Fallopian tube (tissue), 1 donor: ENCODE results near the gene KCNH1.

DNA sequence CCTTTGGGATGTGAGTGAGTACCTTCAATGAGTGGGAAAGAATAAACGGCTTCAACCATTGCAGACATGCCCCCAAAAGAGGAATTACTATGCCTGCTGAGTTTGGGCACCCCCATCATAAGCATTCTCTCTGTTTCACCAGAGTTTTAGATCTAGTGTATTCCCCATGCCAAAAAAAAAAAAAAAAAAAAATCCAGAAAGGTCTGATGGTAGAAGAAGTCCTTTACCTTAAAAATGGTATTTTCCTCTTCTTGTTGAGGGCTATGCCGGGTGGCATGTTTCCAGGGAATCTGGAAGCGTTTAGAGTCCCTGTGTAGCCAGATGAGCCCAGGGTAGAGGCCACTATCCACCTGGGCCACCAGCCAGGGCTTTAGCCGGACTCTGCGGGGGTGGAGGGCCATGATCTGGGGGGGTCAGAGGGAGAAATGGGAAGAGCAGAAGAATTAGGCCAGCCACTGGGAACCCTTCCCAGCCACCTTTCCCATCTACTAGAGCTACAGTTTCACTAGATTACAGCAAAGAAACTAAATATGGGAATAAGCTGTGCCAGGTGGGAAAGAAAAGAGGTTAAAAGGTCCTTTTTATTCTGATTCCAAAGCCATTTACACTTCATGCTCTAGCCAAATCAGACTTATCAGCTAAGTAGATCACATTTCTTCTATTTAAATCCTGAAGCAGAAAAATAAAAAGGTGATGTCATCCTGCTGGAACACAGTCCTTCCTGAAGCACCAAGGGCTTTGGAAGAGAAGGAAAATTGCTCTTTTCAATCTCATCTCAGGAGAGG, 4.7 kb downstream of the IRF6 start:
- PRO-cap: no peak

- PRO-cap: no peak
Observed at GRCh38 chr1:209873366-209874043, 45.7 kb downstream of the UTP25 start.

DNA sequence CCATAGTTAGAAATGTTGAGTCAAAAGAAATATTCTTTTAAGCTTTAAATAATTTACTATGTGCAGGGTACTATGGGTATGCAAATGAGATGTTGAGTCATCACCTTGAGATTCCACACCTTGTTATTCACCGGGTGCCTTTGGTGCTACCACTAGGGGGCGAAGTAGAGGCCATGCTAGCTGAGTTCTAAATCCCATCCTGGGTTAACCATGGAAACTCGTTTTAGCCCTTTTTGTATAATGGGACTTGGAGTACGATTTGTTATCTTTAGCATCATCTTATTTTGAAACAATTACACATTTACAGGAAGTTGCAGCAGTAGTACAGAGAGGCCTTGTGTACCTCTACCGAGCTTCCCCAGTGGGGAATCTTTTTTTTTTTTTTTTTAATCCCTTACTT, 45.7 kb downstream of the HHAT start:
- PRO-cap: no peak

DNA sequence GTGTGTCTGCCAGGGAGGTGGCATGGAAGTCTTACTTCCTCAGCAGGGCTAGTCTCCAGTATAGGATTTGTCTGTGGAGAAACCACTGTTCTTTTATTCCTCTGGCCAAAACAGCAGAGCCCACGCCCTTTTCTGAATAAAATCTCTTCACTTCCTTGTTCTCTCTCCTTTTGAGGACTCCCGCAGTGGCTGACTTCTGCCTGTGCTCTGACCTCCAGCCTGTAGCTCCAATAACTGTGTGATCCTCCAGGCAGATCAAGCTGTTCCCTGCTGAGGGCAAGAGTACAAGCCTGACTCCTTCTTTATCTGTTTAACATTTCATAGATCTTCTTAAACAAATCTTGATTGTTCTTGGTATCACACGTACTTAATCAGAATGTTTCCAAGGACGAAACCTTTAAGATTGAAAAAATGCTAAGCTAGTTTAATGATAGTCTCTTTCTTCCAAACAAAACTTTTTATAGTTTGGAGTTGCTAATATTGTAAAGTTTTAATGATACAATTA, 90.7 kb downstream of the HHAT start:
- PRO-cap: no peak

- PRO-cap: no peak
Observed at GRCh38 chr1:210505882-210506102, 177.1 kb downstream of the HHAT start.

- PRO-cap: no peak
Observed at GRCh38 chr1:211133193-211134578, at the start of gene KCNH1. KCNH1 (minus strand) TSS chr1:211134148.

DNA sequence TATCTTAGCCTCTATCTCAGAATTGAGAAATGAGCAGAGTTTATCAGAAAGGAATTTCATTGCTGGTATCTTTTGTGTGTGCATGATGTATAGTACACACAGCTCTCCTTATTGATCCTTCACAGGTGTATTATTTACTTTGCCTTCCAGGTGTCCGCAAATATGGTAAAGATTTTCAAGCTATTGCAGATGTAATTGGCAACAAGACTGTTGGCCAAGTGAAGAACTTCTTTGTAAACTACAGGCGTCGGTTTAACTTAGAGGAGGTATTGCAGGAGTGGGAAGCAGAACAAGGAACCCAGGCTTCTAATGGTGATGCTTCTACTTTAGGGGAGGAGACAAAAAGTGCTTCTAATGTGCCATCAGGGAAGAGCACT, 14.1 kb upstream of the TRAF5 start:
- PRO-cap: no peak

GRCh38 chr1:211382491-211383632, 56.2 kb downstream of the TRAF5 start:
- PRO-cap: bidirectional peak, plus-strand start at chr1:211382813, minus-strand start at chr1:211382641

DNA sequence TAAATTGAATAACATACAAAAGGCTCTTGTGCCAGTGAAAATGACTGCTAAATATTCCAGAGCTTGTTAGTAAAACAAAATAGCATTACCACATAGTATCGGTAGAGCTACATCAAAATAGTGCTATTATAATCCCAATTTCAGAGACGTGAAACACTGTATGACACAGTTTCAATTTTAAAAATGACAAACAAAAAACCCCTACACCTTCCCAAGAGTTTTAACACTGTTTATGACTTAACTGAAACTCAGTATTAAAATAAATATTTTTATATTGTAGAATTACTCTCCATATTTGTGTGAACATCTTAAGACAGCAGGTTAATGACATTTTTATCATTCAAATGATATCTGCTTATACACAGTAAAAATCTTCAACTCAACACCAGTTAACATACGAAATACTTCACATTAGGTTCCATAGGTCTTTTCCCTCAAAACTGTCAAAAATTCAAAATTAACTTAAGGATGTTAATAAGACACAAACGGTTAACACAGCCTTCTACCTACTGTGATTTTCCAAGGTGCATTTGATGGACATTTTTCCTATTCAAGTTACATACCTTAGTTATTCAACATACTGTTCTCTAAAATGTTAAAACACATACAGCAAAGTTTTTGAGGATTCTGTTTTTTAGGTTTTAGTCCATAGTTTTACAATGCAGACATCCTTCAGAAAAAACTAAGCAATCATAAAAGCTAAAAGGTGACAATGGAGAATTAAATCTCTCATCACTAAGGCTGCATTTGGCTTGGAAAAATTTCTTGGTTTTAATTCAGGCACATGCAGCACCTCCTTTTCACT, 6.7 kb downstream of the SLC30A1 start:
- PRO-cap: no peak

DNA sequence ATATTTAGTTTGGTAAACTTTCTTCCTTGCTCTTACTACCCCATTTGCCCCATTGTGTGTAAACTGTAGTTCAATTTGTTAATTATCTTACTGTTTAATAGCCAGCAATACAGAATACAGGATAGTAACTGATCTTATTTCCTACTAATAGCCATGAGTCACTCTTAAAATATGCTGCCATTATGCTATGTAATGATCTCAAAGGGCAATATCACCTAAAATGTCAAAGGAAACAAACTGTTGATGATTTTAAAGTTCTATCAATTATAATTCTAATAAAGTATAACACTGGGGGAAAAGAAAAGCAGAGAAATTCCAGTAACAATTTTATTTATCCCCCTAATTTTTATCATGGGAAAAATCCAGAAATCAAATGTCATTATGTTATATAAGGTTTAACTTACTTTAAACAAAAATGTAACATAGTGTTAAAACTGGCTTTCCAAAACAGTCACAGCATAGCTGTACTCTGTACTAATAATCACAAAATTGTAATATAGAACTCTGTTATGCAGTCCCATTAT, 4.2 kb downstream of the SLC30A1 start:
- PRO-cap: no peak

- PRO-cap: no peak
Observed at GRCh38 chr1:211577151-211577696, 1.7 kb downstream of the SLC30A1 start.

DNA sequence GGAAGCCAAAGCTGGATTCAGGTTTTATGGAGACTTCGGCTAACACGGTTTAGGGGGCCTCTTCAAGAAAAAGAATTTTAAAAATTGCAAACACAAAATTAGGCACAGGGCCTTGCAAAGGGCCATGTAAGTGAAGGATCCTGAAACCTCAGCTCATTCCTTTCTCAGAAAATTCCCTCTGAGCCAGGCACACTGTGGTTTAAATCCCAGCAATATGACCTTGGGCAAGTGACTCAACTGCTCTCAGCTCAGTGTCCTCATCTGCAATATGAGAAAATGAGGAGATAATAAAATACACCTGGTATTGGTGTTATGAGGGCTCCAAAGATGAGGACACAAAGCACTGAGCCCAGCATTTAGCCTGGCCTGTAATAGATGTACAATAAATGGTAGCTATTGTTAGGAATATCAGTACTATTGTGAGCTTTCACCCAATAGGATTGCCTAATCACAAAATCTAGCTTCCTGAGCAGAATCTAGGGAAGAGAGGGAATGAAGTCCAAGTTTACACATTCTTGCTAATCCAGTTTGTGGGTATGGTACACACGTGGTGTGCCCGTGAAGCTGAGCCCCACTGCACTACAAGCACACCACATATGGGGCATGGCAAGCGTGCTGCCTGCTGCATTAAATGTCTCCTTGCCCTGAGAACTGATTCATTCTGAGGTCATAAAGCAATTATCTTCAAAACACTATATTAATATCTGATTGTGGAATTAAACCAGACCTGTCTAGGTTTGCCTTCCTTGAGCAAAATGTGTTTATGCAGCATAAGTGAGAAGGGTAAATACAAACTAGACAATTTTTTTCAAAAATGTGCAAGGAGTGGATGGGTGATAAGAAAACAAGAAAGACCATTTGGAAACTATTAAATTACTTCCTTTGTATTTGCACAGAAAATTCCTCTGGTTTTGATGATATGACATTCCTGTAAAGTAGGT, 24.3 kb upstream of the SLC30A1 start:
- PRO-cap: no peak

DNA sequence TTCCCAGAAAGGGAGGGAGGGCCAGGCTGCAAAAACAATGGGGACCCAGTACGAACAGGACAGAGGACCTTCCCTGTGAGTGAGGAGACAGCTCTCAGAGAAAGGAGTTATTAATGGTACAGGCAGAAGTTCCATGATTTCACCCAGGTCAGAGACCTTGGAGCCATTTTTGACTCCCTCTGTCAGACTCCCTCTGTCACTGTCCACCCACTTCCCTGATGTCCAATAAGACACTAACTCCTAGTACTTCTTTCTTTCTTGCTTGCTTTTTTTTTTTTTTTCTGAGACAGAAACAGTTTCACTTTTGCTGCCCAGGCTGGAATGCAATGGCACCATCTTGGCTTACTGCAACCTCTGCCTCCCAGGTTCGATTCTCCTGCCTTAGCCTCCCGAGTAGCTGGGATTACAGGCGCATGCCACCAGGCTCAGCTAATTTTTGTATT, 28.5 kb upstream of the SLC30A1 start:
- PRO-cap: no peak

- PRO-cap: no peak
Observed at GRCh38 chr1:211925062-211925518, 94.5 kb upstream of the LPGAT1 start.

DNA sequence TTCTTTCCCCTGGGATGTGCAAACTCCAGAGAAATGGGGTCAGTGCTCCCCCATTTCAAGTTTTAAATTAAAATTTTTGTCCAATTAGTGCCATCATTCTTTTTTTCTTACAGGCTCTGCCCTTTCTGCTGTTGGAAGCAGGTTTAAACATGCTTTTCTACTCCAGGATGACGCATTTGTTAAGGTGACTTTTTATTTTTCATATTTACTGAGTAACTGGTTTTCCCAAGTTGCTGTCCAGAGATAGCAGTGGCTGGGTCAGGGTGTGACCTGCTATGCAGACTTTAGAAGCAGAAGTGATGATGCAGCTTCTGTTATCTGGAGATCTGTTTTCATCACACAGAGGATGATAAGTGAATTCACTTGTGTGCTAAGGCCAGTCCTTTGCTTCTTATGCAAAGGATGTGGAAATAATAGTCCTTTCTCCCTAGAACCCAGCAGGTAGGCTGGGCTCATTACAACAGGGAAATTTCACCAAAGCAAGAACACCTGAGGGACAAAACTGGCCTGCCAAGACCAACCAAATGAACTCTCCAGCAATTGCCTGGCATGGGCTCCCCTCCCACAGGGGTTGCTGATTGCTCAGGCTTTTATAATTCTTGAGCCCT, 97.7 kb upstream of the LPGAT1 start:
- PRO-cap: no peak

GRCh38 chr1:211951755-211952412, 83.5 kb downstream of the INTS7 start:
- PRO-cap: bidirectional peak, plus-strand start at chr1:211952184, minus-strand start at chr1:211951966

DNA sequence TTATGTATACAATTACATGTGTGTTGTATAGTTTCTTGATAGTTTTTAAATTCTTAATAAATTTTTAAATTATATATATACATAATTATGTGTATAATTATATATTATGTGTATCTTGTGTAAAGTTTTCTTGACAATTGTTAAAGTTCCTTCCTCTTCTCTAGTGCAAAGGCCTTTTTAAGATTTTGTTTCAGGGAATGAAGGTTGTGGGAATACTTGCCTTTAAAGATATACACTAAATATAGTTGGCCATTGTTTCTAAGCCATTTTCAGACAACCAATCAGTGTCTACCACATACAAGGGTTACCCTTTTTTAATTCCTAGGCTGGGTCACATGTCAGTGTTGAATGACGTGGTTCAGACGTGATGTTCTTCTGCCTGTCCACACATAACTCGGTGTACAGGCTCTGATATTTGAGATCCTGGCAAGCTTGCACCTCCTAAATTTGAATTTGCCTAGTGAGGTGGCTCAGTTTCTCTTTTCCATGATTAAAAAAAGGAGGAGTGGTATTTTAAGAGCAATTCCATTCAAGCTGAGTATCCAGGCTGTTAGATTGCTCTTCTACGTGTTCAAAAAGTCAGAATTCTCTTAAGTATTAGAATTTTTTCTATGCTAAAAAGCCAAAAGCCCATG, 38.7 kb downstream of the DTL start:
- PRO-cap: no peak

- PRO-cap: no peak
Observed at GRCh38 chr1:212233186-212233663, 52.0 kb upstream of the PPP2R5A start.

DNA sequence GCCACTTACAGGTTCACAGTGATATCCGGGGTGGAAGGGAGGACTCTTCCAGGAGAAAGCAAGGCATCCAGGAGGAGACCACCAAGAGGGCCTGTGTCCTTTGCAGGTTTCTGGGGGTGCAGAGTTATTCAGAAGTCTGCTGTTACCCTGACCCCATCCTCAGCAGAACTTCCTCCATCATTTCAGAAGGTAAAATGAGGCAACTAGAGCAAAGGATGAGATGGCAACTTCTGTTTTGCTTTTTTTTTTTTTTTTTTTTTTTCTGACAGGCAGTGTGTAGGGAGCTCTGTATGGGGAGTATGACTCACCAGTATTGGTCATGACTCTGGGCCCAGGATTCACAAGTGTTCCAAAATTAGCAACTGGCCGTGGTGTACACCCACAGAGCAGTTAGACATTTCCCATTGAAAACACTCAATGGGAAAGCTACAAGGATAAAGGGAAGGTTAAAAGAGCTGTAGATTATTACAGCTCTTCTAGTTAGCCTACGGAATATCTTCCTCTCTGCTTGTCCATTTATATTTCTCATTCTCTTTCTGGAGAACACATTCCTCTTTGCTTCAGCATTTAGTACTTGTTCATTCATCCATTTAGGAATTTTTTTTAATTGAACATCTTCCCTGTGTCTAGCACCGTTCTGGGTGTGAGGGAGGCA, 50.6 kb upstream of the PPP2R5A start:
- PRO-cap: no peak

GRCh38 chr1:212287261-212287749, 2.1 kb downstream of the PPP2R5A start:
- PRO-cap: no peak